Fallopian tube (tissue), 1 donor: ENCODE results near the genes TMEM161A and GATAD2A.

GRCh38 chr19:18438380-18439323 is 719 bp upstream of the ISYNA1 start:
- PRO-cap = bidirectional peak, plus-strand start at chr19:18438847, minus-strand start at chr19:18438734

- PRO-cap = no peak
Measured at GRCh38 chr19:18456259-18457002, 18.5 kb upstream of the ISYNA1 start.

DNA sequence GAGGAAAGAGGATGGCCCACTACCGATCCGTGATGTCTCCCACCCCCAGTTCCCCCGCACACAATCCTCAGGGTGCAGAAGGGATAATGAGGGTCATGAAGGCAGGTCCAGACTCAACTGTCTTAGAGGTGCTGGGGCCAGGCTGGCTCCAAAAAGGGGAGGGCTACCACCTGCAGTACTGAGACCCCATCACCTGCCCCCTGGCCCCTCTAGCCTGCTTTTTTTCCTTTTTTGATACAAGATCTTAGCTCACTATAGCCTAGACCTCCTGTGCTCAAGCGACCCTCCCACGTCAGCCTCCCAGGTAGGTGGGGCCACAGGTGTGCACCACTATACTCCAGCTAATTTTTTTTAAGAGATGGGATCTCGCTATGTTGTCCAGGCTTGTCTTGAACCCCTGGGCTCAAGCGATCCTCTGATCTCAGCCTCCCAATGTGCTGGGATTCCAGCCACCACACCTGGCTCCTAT is 20.6 kb upstream of the ISYNA1 start:
- PRO-cap = no peak

DNA sequence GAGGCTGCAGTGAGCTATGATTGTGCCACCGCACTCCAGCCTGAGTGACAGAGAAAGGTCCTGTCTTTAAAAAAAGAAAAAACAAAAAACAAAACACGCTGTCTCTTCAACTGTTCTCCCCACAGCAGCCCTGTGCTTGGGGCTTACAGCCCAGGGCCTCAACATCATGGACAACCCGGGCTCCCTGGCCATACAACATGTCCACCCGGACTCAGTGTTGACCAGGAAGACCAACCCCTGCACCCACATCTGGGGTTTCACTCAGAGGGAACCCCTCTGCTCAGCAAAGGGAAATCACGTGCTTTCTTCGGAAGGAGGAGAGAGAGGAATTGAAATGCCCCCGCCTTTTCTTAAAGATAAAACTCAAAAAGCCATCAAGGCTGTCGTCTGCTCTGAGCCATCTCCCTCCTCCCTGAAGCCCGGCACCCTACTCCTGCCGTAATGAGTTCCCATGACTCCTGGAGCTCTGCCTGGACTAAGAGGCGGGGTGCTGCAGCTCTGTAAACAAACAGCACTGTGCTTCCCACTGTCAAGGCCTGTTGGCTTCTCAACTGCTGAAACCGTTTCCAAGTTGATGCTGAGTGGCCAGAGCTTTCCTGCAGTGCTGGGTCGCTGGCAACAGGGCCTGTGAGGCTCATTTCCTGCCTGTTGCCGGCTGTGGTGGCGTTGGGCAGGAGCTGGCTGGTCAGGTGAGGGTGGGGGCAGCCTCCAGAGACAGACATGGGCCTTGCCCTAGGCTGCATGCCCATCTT is 26.5 kb upstream of the ISYNA1 start:
- PRO-cap = bidirectional peak, plus-strand start at position 638 of the sequence, minus-strand start at position 443 of the sequence

DNA sequence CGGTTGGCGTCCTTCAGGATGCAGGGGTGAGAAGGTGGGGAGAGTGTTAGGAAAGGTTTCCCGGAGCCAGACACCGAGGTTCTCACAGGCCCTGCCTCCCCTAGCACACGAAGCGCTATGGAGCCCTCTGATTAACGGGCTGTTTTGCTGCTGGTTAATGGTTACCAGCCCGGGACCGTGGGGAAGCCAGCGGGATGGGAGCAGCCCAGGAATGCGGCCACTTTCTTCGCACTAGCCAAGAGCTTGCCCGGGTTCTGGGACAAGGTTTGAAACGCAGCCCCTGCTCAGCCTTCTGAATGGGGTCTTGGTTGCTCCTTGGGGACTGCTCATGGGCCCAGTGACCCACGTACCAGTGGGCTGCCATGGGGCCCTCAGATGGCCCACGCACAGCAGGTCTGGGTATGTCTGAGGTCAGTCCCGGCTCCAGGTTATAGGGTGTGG is 31.3 kb upstream of the ISYNA1 start:
- PRO-cap = no peak

- PRO-cap = no peak
Measured at GRCh38 chr19:18476580-18477253, 38.8 kb upstream of the ISYNA1 start.

GRCh38 chr19:18518560-18519061 is 3.3 kb downstream of the ELL start:
- PRO-cap = no peak

DNA sequence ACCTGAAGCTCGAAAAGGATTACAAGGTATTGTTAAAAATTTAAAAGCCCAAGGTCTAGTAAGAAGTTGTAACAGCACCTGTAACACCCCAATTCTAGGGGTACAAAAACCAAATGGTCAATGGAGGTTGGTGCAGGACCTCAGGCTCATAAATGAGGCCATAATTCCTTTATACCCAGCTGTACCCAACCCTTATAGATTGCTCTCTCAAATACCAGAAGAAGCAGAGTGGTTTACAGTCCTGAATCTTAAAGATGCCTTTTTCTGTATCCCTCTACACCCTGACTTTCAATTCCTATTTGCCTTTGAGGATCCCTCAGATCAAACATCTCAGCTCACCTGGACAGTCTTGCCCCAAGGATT is 7.5 kb upstream of the REX1BD start:
- PRO-cap = no peak

DNA sequence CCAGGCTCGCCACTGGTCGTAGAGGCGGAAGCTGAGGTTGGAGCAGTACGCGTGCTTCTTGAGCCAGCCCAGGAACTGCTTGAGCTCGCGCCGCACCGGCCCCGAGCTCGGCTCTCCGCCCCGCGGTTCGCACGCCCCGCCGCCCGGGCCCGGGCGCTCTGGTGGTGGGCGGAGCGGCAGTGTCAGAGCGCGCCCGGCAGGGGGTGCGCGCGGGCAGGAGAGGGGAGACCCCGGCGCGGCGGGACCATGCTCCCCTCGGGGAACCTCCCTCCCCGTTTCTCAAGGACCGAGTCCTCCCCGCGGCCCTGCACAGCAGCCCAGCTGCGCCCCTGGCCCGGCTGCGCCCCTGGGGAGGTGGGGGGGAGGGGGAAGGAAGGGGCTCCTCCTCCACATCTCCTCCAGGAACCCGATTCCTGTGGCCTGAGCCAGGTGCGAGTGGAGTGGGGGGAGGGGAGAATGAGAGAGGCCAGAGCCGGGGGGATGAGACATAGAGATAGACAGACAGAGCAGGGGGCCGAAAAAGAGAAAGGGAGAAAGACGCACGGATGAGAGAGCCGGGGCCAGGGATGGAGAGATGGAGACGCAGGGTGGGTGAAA is 5.8 kb downstream of the REX1BD start:
- PRO-cap = no peak

- PRO-cap = no peak
Measured at GRCh38 chr19:18660042-18661012, 23.2 kb upstream of the CRTC1 start.

GRCh38 chr19:18832234-18833493 is 905 bp downstream of the UPF1 start:
- PRO-cap = no peak

DNA sequence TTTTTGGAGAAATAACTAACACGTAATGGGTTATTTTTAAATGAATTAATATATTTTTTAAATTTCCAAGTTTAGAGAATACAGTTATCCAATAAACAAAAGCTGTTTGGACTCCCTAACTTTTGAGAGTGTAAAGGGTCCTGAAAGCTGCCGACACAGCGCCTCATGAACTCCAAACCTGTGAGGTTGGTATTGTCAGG is 26.9 kb downstream of the UPF1 start:
- PRO-cap = no peak

GRCh38 chr19:18905519-18905909 is 9.6 kb upstream of the CERS1 start:
- PRO-cap = no peak

GRCh38 chr19:19026627-19027035 is 6.7 kb downstream of the SUGP2 start:
- PRO-cap = unidirectional peak, plus-strand start at chr19:19026883

DNA sequence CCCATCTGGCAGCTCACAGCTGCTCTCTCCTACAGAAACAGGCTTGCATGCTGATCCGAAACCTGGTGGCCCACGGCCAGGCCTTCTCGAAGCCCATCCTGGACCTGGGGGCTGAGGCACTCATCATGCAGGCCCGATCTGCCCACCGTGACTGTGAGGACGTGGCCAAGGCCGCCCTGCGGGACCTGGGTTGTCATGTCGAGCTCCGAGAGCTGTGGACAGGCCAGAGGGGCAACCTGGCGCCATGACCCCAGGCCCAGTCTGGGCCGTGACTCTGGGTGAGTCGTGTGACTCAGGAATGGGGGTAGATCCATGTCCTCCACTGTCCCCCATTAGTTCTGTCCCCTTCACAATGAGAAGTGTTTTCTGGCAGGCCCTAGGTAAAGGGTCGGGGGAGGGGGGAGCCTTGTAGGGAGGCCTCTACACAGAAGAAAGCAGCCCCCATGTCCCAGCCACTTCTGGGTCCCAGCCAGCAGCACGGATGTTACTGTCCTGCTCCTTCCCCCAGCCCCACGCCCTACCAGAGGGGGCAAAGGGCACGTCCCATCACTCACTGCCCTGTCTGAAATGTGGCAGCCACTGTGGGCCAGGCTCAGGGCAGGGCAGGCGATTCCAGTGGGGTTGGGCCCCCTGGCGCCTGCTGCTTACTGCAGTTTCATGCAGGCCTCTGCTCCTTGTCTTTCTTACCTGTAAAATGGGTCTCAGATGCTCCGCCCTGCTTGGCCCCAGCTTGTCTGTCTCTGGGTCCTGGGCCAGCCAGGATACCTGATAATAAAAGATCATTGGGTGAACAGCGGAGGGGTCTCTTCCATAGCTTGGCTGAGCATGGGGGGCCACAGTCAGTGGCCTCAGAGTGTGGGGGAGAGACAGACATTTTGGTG is 6.2 kb upstream of the SLC25A42 start:
- PRO-cap = no peak

GRCh38 chr19:19105013-19106149 is 32.9 kb downstream of the TMEM161A start:
- PRO-cap = bidirectional peak, plus-strand start at chr19:19105477, minus-strand start at chr19:19105354; bidirectional peak, plus-strand start at chr19:19105852, minus-strand start at chr19:19105713

DNA sequence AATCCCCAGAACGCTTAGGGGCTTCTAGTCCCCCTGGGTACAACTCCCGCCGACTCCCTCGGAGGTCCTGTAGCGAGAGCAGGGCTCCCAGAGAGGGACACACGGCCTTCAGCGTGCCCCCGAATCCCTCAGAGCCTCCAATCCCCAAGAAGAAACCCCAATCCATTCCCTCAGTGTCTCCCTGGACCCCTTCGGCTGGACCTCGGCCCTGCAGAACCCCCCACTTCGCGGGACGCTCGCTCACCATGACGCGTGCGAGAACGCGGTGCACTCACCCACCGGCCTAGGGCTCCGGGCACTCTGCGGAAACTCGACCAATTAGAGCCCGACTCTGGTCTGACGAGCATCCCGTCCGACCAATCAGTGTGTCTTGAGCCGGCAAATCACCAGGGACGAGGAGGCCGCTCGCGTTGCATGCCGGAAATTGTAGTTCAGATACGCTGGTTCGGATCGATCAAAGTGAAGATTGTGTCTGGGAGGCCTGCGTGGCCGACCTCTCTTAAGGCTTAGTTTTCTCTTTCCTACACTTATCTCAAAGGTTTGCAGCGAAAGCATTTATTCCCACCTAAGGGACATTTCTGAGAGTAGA is at the start of gene TMEM161A:
TSS of gene TMEM161A (minus strand) at position 297 of the 589 bp plus-strand sequence.
- PRO-cap = unidirectional peak, minus-strand start at position 293 of the sequence

DNA sequence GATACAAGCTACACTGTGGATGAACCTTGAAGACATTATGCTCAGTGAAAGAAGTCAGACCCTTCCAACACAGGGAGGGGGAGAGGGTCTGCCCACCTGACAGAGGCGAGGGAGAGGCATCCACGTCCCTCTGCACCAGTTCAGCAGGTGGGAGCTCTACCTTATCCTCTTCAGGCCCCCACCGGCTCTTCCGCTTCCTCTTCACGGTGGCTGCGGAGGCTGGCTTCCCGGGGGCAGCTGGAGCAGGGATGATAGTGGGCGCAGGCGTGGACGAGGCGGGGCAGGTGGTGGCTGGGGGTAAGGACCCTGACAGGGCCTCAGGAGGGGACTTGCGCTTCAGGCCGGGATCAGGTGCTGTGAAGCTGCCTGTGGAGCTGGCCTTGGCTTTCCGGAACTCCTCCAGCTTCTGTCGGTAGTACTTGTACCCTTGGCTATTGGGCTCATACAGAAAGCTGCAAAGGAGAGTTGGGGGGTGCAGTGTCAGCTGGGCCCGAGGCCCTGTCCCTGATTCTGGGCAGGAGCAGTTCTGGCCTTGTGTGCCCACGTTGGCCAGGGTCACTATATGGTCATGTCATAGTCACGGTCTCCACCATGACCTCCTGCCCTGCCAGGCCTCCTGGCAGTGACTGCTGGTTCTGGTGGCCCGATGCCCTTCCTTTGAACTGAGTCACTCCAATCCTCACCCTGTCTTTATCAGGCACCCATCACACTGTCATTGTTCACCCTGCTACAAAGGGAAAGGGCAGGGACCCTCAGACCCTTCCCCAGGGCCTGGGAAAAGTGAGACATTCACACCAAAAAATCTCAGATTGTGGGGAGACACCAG is 23.2 kb downstream of the SUGP1 start:
- PRO-cap = unidirectional peak, minus-strand start at position 411 of the sequence

GRCh38 chr19:19405603-19406397 is at the start of gene GATAD2A:
GATAD2A (plus strand) TSS chr19:19405675.
- PRO-cap = bidirectional peak, plus-strand start at chr19:19405827, minus-strand start at chr19:19405523

DNA sequence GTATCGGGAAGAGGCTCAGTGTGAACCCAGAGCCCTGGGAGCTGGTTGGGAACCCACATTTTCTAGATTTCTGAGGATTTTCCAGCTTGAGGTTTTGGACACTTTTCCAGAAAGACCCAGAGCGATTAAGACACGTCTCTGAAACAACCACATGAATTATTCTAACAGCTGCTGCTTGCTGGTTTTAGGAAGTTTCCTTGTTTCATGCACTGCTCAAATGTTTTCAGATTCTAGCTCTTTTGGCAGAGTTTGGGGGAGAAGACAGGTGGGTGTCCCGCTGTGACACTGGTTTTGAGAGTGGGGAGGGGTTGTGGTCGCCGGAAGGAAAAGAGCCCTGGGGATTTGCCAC is 13.0 kb downstream of the GATAD2A start:
- PRO-cap = no peak